Natural killer cell (primary cell): ENCODE measurements around a stretch of chr11.

GRCh38 chr11:120306330-120306877 lies 18.7 kb upstream of the TLCD5 start:
- PRO-cap = no peak

- PRO-cap = no peak
Observed at GRCh38 chr11:120337310-120337893, 1.2 kb downstream of the ARHGEF12 start.

GRCh38 chr11:120338473-120339375 lies 2.5 kb downstream of the ARHGEF12 start:
- PRO-cap = no peak

- PRO-cap = no peak
Observed at GRCh38 chr11:120467086-120467532, 44.4 kb upstream of the GRIK4 start.

DNA sequence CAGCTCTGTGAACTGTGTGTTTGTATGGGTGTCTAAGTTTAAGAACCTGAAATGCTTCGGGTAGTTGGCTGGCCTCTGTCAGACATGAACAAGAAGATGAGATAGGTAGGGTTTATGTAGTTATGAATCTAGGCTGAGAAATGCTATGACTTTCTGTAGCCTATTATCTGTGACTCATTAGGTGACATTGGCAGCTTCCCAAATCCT lies 29.5 kb upstream of the GRIK4 start:
- PRO-cap = no peak

DNA sequence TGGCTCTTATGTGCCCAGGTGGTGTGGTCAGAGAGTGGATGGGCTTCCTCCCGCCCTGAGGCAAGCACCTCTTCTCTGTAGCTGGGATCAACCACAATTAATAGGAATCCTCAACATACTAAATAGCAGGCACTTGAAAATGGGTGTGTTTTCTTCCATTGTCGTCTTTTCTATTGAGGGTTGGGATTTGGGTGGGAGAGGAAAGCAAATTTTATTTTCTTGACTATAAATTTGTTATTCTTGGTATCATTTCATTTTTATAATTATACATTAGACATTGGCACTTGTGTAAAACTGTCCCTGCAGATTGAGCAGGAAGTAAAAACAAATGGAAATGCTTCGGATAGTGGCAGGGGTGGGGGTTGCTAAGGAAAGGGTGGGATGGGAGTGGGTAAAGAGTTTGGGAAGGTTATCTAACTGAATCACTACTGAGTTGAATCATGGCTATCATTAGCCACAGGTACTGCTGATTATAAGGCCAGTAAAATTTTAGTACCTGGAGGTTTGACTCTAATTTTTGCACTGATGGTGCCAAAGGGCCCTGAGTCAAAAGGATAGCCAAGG lies 25.8 kb upstream of the GRIK4 start:
- PRO-cap = no peak

DNA sequence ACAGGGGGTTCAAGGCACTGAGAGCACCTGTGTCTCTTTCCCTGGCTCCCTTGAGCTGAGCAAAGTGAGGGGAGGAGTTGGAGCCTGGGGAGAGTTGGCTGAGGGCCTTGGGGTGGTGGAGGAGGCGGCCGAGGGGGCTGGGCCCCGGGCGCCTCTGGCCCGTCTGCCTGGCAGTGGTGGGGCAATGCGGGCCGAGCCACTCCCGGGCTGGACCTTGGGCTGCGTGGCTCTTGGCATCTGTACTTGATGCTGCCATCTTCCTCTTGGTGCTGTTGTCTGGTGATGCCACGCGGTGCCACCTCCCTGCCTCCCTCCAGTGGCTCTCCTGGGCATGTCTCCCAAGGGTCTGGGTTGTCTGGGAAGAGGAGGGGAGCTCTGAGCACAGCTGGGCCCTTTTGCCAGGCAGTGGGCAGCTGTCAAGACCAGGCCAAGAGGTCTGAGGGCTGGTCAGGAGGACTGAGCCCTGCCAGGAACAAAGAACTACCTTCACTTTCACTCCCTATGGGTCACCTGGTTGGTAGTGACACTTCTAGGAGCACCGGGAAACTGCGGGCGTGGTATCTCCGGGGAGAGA lies 1.3 kb downstream of the GRIK4 start:
- PRO-cap = no peak

DNA sequence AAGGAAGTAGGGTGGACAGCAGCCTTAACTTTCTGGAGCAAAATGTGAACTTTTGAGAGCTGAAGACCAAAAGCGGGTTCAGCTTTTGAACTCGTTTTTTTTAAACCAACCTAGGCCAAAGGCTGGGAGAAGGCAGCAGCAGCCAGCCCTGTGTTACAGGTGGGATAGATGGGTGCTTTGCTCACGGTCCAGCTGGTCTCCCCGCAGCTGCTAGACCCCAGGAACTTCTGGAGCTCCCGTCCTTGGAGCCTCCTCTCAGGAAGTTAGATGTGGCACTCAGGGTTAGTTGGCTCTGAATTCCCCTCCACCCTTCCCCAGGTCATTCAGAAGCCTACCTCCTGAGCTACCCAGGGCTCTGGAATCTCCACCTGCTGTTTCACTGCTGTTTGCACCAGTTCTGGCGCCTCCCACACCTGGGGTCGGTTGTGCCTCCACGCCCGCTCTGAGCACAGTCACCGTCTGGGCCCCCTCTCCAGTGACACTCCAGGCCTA lies 51.9 kb downstream of the GRIK4 start:
- PRO-cap = no peak

DNA sequence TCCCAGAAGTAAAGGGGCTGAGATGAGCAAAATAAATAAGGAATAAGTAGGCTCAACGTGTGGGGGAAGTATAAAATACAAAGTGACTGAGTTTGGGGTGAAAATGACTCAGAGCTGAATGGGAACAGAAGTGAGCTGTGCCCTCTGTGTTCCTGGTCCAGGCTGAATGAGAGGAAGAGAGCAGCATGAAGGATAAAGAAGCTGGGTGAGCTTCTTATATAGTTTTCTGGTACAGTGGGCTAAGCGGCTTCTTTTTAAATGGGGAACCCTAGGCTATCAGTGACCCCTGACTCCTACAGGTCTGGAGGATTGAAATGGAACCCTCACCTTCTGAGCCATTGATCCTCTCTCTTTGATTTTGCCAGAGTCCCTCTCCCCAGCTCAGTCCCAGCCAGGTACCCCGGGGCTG lies 90.1 kb downstream of the GRIK4 start:
- PRO-cap = no peak

GRCh38 chr11:120912049-120912508 lies 111.8 kb upstream of the TBCEL start:
- PRO-cap = no peak

GRCh38 chr11:121029536-121030194 lies 5.8 kb downstream of the TBCEL start:
- PRO-cap = no peak

DNA sequence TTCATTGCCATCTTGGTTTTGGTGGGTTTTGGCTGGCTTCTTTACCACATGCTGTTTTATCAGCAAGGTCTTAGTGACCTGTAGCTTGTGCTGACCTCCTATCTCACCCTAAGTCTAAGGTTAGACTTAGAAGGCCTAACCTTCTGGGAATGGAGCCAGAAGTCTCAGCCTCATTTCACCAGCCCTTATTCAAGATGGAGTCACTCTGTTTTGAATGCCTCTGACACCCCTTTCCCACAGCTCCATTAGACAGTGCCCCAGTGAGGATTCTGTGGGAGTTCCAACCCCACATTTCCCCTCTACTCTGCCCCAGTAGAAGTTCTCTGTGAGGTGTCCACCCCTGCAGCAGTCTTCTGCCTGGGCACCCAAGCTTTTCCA lies 66.2 kb upstream of the SC5D start:
- PRO-cap = no peak

DNA sequence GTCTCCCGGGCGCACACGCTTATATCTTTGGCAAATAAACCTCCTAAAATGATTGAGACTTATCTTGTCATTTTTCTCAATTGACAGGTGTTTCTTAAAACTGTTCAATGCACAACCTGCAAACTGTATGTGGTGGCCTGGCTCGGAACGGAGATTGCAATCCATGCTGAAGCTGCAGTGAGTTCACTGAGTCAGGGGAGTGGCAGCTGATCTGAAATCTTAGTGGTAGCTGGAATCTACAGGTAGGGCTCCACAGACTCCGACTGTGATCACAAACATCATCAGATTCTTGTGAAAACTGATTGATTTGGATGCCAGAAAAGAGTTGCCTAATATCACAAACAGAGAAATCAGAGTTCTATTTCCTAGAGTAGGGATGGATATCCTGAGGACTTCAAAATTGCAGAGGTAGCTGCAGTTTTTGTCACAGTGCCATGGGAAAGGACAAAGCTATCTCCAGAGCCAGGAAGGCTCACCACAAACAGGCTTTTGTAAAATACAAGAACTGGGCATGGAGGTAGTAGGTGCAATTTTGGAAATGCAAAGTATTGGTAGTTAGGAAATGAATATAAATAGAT lies 57.5 kb upstream of the SC5D start:
- PRO-cap = no peak

GRCh38 chr11:121367323-121367931 lies 74.9 kb downstream of the SC5D start:
- PRO-cap = no peak

- PRO-cap = bidirectional peak, plus-strand start at chr11:121418773, minus-strand start at chr11:121418641
Observed at GRCh38 chr11:121418513-121419201, 33.5 kb upstream of the SORL1 start.

- PRO-cap = bidirectional peak, plus-strand start at chr11:121452958, minus-strand start at chr11:121452967
Observed at GRCh38 chr11:121452627-121453023, 511 bp downstream of the SORL1 start.

DNA sequence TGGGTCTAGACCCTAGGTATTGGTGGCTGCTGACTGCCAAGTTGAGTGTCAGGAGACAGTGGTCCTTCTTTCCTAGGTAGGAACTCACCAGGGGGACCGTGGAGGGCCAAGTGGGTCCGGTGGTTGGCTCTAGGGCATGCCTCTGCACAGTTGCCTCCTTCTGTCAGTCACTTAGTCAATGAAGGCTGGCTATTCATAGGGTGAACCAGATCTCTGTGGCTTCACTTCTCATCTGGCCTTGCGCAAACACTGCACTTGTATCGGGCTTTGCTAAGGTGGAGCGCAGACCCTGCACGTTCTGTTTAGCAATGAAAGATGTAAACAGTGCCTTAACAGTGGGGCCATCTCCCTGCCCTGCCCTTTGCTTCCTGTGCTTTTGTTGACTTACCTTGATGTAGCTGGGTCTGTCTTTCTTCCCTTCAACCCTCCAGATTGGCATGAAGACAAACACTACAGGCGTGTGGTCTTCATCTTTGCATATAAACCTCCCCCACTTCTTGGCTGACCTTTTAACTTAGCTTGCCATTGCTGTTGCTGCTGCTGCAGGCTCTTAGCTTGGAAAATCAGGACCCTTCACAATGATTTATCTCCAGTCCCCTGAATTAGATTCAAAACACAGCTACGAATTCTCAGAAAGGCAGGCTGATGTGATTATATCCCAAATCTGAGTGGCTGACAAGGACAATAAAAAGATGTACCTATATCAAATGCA lies 7.4 kb downstream of the SORL1 start:
- PRO-cap = no peak

- PRO-cap = no peak
Observed at GRCh38 chr11:121463275-121463530, 11.1 kb downstream of the SORL1 start.

DNA sequence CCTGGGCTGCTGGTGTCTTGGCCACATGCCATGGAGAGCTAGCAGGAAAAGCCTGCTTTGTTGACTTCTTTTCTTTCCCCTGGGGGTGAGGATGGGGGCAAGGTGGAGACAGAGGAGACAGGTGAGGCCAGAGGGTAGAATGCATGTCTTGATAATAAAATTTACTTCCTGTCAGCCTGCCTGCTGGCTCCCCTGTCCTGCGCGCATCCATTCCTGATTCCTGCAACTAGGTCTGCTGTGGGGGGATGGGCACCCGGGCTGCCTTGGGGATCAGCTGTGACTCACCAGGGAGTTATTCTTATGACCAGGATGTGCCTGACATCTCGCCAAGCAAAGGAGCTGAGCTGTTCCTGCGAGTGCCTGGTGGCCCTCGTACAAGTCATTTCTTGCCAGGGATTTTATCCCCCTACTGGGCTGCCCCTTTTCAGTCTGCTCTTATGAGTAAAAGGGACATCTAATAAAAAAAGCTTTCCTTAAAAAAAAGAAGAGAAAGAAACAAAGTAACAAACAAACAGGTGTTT lies 14.4 kb downstream of the SORL1 start:
- PRO-cap = no peak

DNA sequence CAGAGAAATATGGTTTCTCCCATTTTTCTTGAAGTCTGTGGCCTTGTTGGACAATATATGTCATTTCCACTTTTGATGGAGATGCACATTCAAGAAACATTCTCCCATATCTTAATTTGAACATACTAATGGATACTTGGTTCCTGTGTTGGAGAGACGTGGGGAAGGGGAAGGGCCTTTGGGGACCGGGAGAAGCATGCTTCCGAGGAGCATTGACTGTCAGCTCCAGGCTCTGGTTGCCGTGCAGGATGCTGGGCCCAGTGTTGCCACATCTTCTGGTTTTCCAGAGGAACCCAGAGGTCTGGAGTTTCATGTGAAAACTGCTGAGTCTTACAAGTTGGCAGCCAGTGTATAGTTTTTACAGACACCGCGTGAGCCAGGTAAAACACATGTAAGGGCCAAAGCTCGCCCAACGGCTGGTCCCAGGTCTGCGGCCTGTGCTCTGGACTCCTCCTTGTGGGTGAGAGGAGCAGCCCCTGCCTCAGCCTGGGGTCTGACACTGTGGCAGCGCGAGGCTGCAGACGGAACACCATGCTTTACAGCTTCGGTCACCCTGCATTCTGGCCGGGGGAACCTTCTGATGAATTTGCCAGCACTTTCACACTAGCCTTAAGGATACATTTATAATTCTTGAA lies 19.0 kb downstream of the SORL1 start:
- PRO-cap = no peak